Epithelial cell of esophagus (primary cell): Measurements from ENCODE around the genes SRPX and BCOR.

DNA sequence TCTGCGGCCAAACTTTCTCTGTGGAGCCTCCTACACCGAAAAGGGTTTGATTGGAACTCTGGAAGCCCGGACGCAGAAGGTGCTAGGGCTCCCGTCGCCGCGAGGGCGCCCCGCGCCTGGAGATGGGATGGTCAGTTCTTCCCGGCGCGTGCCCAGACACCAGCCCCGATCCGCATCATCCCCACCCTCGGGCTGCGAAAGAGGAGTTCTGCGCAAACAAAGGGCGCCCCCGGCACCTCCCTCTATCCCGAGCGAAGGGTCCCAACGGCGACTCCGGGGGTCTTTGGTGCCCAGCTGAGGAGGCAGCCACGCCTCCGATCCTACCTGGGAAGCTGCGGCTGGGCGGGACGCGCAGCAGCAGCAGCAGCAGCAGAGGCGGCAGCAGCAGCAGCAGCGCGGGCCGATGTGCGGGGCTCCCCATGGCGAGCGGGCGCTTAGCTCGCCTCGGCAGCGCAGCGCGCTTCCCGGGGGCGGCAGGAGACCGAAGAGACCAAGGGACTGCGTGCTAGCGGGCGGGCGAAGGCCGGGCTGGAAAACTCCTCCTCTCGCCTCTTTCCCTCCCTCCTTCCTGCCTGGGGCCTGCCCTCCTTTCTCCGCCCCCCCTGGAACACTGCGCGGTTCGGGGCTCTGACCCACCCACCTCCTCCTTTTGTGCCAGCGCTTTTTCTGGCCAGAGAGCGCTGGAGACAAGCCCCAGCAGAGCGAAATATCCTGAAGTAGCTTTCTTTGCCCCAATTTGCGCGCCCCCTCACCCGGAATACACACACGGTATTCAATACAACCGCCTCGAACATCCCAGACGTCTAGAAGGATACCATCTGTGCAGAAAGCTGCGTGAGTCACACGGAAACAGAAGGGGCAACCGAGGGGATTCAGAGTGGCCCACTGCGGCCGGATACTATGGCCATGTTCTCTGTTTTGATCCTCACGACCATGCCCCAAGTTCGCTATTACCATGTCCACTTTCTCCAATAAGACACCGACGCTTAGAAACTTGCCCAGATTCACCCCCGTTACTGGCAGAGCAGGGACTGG is at the start of gene SRPX:
Gene SRPX (minus strand): TSS at position 500 of the 1,035 bp plus-strand sequence.
- RRBS: 2% methylated on average over 26 of the region's 78 CpGs

GRCh38 chrX:38233819-38234406 is 13.2 kb upstream of the SRPX start:
- RRBS: no CpG with 5 or more reads among the region's 1 CpG

GRCh38 chrX:38356614-38356946 is 4.2 kb downstream of the OTC start:
- RRBS: no CpG with 5 or more reads among the region's 6 CpGs

GRCh38 chrX:38817123-38817448 is 15.8 kb downstream of the MID1IP1 start:
- RRBS: no CpG with 5 or more reads among the region's 2 CpGs

GRCh38 chrX:39534125-39534435 is 563.7 kb downstream of the BCOR start:
- RRBS: no CpG with 5 or more reads among the region's 5 CpGs

DNA sequence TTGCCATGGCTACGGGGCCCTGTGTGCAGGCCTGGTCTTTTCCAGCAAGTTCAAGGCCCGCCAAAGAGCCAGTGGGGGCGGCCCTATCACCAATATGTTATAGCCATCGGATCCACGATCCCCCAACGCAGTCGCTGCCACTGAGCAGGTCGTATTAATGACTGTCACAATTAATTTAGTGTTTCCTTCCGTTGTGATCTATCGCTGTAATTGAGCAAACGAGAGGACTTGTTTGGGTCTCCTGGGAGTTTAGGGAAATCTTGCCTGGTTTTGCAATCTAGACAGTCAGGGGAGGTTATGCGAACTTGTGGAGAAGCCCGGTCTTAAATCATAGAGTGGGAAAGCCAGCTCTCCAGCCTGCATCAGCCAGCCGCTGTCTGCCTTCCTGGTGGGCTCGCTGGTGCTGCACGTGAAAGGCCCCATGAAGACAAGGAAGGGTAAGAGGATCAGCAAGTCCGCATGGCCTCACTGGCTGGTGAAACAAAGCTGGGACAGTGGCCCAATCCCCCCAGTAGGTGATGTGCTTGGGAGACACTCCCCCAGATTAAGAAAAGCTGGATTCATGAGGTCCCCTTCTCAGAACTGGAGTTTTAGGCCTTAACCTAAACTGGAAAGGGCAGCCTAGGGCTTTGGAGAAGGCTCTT is 452.2 kb downstream of the BCOR start:
- RRBS: no CpG with 5 or more reads among the region's 17 CpGs

DNA sequence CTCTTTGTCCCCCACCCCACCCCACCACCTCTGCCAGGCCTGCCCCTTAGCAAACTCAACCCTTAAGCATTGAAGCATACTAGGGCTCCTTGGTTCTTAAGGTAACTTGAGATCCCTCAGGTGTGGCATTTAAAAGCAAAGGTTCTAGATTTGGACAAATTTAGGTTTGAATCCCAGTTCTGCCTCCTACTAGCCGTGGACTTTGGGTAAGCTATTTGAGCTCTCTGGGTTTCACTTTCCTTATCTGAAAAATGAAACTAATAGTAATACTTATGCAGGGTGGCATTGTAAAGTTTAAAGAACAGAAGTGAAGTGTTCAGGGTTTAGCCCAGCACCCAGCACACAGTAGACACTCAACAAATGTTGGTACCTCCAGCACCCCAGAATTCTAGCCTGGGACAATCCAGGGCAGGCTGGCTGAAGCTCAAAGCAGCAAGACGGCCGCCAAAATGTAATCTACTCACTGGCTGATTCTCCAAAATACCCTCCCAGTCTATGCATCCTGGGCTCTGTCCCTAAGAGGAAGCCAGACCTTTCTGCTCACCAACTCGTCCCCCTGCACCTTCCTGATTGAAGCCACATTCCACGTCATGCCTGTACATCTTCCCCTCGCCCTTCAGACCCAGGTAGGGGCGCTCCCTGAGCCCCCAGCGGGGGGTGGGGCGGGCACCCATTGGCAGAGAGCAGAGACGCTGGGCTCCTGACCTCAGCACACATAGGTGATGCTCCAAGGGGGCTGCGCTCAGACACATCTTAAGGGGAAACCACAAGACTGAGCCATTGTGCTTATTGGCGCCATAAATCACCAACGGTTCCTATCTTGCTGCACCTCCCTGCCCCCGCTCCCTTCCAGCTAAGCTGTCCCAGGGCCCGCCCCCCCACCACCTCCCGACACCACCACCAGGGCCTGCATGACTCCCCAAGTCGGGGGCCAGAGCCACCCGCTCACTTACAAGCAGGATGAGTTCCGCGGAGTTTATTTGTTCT is 160.6 kb downstream of the BCOR start:
- RRBS: no CpG with 5 or more reads among the region's 20 CpGs

GRCh38 chrX:39969141-39969612 is 128.6 kb downstream of the BCOR start:
- RRBS: no CpG with 5 or more reads among the region's 13 CpGs

DNA sequence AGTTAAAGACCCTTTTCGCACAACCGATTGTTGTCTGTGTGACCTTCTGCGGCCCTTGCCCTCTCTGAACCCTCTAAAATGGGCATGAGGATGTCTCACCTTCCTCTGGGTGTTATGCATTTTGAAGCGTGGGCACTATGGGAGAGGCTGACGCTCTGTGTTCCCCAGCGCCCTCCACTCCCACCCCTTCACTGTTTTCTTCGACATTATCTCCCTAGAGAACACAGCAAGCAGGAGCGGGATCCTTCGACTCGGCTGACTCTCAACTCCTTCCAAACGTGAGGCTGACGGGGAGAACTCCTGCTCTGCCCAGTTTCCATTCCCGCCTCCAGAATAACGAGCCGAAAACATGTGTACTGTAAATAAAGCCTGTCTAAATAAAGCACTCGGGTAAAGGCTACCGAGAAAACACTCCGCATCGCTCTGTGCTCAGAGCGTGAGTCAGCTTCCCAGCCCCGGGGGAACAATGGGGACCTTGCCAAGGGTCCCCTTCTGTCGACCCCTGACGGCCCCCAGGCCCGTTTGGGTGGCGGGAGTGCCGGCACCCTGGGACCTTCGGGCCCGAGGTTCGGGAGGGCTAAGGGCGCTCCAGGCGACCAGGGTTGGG is 85.9 kb downstream of the BCOR start:
- RRBS: 18% methylated on average over 5 of the region's 31 CpGs

DNA sequence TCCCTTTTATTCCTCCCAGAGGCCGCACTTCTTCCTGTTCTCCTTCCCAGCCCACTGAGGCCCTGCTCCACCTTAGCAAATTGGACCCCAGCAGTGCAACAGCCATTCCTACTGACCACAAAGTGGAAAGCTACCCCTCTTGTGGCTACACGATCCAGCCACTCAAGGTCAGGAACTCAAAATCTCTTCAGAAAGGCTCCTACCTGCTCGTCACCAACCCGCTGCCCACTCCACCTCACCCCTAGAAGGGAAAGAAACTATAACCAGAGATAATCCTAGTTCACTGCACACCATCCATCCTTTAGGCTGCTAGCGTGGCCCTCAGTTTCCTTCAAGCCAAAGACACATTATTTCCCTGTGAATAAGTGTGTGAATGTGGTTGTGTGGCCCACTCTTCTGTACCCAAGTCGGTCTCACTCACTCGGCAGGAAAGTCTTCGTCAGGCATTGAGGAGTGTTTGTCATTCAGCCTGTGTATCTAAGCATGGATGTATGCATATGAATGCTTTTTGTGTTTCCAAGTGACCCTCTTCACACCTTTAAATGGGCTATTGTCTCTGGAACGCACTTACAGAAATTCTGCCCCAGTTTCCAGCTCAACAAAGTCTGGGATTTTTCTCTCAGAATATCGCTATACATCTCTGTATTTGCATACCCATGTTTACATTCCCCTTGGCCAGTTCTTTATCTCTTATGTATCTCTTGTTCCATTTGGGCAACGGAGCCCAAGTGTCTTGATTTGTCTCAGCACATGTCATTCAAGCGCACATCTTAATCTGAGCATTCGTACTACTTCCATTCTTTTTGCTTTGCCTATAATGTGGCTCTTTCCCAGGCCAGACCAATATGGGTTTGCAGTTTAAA is 5.0 kb downstream of the BCOR start:
- RRBS: no CpG with 5 or more reads among the region's 13 CpGs

- RRBS: 3% methylated on average over 23 of the region's 109 CpGs
Measured at GRCh38 chrX:40095906-40096961, 1.5 kb downstream of the BCOR start.

GRCh38 chrX:40097137-40098049 is at the start of gene BCOR:
Gene BCOR (minus strand): TSS chrX:40097958.
- RRBS: 2% methylated on average over 25 of the region's 115 CpGs

DNA sequence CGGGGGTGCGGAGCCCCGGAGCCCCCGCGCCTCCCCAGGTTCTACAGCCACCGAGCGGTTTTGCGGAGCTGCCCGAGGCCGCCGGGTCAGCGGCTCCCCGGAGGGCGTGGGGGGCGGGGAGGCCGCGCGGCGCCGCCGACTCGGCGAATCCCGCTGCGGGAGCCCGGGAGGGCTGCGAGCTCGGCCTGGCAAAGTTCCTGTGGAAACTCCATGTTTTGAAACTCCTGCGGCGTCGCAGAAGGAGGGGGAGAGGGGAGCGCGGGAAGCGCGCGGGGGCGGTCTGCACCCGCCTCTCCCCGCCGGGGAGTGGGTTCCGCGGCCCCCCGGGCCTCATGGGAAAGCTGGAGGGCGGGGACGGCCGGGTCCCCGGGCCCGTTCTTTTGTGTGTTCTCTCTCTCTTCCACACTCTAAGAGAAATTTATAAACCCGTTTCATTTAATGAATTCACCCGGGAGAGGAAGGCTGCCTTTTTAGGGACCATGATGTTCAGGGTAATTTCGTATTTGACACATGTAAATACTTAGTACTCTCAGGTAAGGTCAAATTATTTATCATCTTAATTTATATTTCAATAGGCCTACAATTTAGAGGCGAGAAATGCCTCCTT is 12.0 kb upstream of the BCOR start:
- RRBS: 2% methylated on average over 25 of the region's 52 CpGs

GRCh38 chrX:40157224-40158146 is 59.7 kb upstream of the BCOR start:
- RRBS: no CpG with 5 or more reads among the region's 19 CpGs

DNA sequence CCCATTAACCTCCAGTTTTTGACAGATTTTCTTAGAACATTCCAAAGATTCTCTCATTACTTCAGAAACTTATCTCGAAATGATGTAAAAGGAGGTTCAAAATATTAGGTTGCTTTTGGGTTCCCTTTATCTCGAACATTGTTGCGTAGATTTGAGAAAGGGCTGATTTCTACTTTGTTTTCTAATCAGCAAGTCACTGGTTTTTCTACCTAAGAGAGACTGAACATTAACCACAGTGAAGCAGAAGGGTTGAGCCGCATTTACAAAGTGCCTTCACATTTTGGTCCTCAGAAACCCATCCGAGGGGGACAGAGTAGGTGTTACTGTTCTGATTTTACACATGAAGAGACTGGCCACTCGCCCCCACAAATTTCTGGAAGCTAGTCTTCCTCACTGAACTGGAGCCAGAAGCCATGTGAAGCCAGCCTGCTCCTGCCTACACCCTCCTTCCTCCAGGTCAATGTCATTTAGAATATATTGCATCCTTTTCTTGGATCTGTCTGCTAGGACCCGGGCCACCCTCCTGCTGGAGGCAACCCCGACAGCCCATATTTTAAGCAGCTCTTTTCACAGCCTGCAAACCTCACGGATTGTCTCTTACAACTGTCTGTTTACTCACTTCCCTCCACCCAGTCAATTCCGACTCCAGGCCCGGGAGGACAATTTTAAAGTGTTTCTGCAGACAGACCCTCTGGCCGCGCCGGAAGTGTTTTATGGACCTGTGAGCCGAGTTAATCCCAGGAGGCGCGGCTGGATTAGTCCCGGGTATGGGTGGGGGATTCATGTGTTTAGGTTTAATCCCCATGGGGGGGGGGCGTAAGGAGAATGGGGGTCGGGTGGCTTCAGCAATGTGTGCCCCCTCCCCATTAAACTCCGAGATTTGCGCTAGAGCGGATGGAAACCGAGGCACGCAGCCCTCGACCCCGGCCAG is 73.2 kb upstream of the BCOR start:
- RRBS: 39% methylated on average over 5 of the region's 27 CpGs

DNA sequence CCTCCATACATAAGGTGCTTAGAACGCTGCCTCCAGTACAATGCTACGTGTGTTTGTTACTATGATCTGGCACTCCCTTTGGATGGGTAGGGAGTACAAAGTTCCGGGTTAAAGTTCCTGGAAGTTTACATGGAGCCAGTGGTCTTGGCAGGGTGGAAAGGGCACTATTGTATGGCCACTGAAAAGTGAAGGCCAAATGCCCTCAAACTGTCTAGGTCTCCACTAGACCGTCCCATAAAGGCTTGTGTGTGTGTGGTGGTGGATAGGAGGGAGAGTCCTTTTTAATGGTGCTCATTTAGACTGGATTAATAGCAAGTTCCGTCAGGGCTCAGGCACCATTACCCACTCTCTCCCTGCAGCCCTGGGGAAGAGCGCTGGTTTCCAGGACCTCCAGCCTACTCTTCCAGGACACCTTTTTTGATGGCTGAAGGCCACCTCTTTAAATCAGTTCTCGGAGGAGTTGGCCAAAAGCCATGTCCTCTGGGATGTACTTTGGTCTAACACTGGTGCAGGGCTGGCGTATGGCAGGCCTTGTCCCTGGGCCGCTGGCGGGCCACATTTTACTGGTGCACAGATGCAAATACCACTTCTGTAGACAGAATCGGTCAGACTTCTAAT is 75.7 kb upstream of the BCOR start:
- RRBS: no CpG with 5 or more reads among the region's 11 CpGs

DNA sequence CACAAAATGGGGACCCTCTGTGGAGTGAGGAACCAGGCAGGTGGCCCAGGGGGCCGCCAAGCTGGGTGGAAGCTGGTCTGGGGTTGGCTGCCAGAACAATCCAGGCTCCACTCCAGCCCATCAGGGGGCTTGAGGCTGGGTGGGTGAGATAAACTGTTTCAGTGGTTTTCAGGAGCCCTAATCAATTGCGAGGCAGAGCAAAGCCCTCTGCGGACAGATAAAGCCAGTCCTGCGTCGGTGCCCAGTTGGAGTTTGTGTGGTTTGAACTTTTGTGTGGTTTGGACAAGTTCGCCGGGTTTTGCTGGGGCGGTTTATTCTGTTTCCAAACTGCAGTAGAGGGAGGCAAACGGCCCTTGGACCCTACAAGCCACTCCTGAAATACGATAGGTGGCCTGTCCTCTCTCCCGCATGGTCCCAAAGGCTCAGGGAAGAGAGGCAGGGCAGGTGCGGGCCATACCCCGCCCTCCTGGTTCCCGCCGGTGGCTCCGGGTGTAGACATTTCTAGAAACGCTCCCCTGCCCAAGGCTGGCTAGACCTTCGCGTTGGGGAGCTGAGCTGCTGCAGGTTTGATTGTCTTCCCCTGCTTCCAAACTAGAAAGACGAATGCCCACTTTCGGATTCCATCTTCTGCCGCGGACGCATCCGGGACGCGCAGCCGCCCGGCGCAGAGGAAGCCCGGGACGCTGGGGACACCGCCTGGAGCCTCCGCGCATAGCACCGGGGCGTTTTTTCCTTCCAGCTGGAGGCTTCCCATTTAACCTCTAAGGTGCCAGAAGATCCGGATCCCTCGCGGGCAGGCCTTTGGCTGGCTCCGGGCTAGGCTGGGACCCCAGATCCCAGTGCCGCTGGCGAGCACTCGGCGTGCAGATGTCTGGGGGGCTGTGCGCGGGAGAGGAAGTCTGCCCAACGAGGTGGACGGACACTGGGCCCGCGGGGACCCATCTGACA is 169.0 kb upstream of the BCOR start:
- RRBS: 3% methylated on average over 6 of the region's 51 CpGs

- RRBS: no CpG with 5 or more reads among the region's 7 CpGs
Measured at GRCh38 chrX:40845008-40845615, 109.8 kb upstream of the MED14 start.

DNA sequence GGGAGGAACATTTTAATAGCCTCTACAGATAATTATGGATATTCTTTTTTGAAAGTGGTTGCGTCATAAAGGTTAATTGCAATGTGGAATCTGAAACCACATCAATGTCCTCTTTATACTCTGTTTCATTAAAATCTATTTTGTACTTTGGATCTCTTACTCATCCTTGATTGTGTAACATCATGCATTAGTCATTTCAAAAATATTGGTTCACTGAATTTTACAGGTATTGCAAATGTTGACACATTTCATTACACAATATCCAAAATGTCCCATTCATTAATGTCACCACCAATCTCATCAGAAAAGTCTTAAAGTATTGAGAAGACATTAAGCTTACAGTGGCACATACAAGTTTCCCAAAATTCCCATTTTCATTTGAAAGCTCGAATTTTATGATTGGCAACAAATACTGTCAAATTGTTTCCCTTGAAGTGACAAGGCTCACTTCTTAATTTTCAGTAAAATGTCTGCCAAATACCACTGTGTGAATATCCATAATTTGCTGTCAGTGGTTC is 62.6 kb upstream of the USP9X start:
- RRBS: no CpG with 5 or more reads among the region's 2 CpGs

GRCh38 chrX:41084060-41085012 is 909 bp upstream of the USP9X start:
- RRBS: 2% methylated on average over 17 of the region's 66 CpGs